Type B pancreatic cell (in vitro differentiated cells): Measurements from ENCODE around the genes MYF6, PPFIA2, METTL25, RASSF9 and C12orf50.

- PRO-cap, result no peak
Observed at GRCh38 chr12:77965979-77966397, 135.3 kb downstream of the NAV3 start.

- PRO-cap, result no peak
Observed at GRCh38 chr12:77998924-77999507, 168.3 kb downstream of the NAV3 start.

DNA sequence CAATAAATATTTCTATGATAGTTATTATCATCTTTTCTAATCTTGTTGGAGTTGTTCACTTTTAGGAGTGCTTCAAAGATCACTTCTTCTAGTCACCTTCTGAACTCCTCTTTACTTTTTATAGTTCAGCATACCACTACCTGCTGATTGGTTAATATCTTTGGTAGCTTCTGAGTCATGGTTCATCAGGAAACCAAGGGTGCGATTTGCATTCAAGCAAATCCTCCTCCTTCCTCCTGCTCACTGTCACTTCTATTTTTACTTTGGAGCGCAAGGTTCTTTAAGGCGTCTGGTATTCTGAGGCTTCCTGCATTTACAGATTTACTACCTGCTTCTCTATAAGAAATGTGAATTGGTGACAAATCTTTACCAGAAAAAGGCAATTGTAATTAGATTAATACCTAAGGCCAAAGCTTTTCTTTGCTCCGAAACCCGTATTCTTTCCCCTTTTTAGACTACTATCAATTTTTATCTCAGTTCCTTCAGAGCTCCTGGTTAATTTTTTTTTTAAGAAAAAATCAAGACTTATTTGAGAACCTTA is 24.1 kb downstream of the SYT1 start:
- PRO-cap, result no peak

DNA sequence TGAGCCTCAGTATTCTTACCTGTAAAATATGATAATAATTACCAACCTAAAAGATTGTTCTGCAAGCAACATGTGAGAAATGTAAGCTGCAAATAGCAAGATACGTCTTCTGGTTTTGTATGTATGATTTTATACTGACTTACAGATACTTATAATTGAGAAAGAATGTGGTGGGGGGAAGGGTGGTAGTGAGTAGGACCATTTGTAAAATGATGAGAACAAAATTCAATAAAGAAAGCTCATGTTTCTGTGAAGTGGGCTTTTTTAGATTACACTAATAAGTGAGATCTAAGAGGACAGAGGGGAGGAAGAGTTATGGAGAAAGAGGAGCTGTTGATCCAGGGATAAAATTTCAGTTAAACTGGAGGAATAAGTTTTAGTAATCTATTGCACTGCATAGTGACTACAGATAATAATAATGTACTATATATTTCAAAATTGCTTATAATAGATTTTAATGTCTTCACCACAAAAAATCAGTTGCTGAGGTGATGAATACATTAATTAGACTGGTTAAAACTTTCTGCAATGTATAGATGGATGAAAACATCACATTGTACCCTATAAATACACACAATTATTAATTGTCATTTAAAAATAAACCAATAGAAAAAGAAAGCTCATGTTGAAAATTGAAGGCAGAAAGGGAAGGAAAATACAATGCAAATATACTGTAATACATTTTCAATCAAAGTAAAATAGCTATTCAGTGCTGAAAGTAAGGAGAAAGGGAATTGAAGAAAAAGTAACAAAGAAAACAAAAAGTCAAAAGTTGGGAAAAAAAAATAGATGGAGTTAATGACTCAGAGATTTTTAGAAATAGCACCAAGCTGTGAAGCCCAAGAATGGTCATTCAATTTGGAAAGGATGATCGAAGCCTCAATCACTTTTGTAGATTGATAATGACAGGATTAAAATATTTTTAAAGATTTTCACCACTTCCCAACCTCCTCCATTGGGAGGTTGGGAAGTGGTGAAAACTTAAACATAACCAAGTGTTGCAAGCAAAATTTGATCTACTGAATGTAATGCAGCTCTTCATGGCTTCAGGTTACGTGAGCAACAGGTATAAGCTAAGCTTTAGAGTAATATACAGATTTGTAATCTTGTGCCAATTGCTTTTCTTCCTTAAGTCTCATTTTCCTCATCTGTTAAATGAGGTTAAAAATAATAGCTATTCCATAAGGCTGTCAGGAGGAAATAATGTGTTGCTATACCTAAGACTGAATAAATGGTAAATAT is 65.6 kb downstream of the SYT1 start:
- PRO-cap, result no peak

GRCh38 chr12:78977479-78977981 is 113.0 kb downstream of the SYT1 start:
- PRO-cap, result no peak

DNA sequence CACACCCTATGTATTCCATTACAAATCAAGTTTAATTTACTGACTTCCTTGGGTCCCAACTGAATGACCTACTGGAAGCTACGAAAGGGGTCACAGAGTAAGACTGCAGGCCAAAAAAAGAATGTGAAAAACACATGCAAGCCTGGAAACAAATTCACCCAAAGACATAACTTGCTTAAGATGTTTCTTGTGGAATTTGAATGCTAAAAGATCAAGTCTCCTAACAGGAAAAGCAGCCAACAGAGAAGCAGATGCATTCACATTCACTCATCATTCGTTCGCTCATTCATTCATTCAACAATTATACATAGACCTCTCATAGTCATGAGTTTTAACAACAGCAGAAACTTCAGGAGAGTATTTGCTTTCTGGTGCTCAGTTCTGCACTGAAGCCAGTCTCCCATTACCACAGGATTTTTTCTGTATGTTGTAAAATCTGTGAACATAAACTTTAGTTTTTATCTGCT is 132.7 kb downstream of the PAWR start:
- PRO-cap, result no peak

GRCh38 chr12:79797130-79797468 is 106.3 kb upstream of the PAWR start:
- PRO-cap, result no peak

DNA sequence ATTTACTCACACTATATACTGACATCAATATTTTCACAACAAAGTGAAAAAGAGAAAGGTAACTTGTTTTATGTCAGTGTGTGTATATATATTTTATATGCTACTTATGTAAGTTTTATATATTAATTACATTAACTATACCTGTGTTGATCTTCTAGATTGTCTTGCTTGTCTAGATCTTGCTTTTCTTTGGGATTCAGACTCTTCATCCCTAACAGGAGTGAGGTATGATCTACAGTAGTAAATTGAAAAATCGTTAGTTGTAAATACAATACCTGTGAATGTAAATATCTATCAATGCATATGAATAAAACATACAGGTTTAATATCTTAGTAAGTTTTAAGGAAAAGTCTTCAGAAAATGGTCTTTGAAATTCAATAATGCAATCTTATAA is 107.6 kb upstream of the PAWR start:
- PRO-cap, result no peak

DNA sequence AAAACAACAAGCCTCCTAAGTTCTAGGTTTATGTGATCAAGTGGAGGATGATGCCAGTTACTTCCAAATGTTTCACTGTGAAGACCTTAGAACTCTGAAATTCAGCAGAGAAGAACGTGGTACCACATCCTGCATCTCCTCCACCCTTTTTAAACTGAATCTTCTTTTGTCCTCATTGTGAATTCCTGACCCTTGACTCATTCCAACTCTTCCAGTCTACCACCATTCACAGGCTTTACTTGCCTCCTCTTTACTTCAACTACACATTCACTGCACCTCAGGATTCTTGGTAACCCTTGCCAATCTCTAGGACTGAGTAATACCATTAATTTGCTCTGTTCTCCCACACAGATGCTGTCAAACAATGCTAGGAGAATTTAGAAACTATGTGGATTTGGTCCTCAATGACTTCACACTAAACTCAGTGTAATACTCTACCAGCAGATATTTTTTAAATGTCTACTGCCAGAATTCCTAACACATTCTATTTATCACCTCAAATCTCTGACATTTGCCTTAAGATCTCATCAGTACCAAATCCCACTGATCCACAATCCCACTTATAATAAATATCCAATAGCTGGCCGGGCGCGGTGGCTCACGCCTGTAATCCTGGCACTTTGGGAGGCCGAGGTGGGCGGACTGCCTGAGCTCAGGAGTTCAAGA is 37.2 kb downstream of the PPP1R12A start:
- PRO-cap, result no peak

DNA sequence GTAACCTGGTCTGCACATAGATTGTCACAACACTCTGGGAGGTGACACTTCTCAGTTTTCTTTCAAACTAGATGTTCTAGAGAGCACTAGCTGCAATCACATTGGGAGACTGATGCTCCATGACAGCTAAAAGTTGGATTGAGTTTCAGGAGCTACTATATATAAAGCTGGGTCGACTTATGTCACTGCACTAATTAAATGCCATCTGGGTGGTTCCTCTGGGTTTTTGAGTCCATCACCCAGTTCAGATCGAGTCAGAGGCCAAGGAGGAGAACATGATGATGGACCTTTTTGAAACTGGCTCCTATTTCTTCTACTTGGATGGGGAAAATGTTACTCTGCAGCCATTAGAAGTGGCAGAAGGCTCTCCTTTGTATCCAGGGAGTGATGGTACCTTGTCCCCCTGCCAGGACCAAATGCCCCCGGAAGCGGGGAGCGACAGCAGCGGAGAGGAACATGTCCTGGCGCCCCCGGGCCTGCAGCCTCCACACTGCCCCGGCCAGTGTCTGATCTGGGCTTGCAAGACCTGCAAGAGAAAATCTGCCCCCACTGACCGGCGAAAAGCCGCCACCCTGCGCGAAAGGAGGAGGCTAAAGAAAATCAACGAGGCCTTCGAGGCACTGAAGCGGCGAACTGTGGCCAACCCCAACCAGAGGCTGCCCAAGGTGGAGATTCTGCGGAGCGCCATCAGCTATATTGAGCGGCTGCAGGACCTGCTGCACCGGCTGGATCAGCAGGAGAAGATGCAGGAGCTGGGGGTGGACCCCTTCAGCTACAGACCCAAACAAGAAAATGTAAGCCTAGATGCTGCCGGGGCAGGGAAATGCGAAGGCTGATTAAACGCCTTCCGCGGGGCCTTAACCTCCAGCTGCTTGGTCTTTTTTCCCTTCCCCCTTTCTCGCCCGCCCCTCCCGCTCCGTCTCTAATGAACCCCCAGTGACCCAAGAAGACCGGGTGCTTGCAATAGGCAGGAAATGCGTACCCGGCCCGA is at the start of gene MYF6:
Gene MYF6 (plus strand): TSS at position 190 of the 991 bp plus-strand sequence.
- PRO-cap, result no peak

GRCh38 chr12:80821464-80822141 is 104.9 kb downstream of the MYF5 start:
- PRO-cap, result no peak

DNA sequence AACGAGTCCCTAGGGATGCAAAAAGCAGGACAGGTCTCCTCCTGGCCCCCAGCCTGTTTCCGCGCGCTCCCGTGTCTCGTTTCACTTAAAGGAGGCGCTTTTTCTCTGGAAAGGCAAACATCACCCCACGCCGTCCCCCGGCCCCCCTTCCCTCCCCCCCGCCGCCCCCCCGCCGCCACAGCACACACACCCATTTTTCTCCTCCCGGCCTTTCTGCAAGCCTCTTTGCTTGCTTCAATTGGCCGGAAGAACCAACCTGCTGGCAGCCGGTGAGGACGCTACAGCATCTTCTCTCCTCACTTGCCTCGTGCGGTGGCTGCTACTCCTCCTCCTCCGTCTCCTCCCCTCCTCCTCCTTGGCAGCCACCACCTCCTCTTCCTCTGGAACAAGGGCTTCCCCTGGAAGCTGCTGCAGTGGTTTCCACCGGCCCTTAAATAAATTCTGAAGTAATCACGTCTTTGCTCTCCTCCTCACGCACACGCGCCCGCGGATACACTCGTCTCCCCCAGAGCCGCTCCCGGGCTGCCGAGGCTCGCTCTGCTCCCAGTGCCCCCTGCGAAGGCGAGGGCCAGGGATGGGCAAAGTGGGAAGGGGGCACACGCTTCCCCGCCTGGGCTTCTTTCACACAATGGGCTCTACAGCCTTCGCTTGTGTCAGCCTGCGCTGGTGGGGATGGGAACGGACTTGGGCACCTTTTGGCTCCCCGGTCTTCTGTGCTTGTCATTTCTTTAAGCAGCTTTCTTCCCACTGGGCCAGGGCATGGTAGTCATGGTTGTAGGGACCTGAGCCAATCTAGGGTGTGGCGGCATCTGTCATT is at the start of gene PPFIA2:
Gene PPFIA2 (minus strand): TSS at position 327 of the 817 bp plus-strand sequence.
- PRO-cap, result no peak

GRCh38 chr12:82358057-82359050 is at the start of gene METTL25:
METTL25 (plus strand) TSS chr12:82358529.
- PRO-cap, result bidirectional peak, plus-strand start at chr12:82358523, minus-strand start at chr12:82358387; bidirectional peak, plus-strand start at chr12:82358915, minus-strand start at chr12:82358750

DNA sequence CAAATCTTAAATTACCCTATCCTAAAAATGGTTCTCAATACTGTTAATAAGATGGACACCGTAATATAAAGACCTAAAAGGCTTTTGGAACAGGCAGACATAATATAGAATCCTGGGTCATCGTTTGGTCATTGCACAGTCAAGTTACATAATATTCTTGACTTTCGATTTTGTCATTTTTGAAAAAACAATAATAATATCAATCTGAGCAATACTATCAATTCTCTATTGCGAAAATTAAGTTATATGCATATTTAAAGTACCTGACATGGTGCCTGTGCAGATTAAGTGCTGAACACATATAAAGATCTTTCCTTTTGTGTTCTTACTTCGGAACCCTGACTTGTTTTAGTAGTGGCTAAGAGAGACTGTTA is 8.6 kb upstream of the TMTC2 start:
- PRO-cap, result no peak

DNA sequence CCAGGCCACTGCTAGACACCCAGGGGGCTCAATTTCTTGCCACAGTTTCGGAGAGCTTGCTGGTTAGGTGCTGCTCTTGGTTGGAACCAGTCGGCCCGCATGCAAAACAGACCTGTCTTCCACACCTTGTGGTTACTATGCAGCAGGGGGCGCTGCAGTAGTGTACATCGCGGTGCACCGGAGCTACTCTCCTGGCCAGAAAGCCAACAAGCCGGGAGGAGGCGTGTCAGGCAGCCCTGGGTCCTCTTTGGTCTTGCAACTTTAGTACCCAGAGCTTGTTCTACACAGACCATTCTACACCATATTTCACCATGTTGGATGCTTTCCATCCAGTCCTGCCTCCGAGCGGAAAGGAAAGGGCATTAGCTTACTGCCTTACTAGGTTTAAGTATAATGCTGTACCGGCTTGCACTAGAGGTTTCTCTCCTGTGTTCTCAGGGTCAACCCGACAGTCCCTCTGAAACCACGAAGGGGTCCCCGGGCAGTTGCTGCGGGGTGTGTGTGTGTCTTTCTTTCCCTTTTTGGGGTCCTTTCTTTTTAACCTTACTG is 908 bp upstream of the TMTC2 start:
- PRO-cap, result unidirectional peak, plus-strand start at position 198 of the sequence

GRCh38 chr12:85736191-85736521 is 100.1 kb downstream of the RASSF9 start:
- PRO-cap, result no peak

DNA sequence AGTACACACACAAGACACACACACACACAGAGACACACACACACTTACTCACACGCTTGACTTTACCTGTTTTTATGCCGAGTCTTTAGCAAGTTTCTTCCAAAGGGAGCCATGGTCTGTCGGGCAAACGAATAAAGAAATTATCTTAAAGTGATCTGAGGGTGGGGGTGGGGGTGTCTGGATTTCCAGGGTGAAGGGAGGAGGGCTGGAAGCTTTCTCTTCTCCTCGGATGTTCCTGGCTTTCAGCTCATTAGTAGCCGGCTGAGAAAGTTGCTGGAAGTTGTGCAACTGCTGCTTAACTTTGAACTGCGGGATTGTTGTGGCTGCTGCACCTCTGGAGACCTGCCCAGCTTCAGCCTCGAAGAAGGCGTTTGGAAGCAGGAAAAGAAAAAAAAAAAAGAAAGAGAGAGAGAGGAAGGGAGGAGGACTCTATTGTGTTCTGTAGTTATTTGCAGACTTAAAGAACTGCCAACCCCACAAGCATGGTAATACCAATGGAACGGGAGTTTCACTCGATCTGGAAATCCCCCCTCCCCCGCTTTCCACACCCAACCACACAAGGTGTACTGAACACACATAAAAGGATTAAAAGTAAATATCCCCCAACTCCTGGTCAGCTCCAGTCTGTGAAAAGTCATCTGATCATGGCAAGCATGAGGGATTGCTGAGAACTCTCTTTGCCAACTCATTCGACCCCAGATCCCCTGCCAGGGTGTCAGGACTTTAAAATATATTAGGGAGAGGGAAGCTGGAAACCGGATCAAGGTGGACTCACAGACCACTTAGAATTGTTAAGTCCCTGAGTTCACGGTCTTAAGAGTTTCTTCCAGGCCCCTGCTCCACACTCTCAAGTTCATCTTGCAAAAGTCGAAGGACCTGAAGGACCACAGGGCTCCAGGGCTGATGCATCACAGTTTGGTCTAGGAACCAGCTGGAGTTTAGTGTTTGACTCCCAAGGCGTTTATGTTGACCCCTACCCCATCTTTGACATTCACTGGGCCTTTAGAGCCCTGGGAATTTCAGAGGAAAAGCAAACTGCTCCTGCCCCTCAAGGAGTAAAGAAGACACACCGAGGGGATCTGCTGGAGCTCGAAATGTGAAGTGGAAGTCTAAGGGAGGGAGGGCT is at the start of gene RASSF9:
Gene RASSF9 (minus strand): TSS at position 321 of the 1,126 bp plus-strand sequence.
- PRO-cap, result no peak

DNA sequence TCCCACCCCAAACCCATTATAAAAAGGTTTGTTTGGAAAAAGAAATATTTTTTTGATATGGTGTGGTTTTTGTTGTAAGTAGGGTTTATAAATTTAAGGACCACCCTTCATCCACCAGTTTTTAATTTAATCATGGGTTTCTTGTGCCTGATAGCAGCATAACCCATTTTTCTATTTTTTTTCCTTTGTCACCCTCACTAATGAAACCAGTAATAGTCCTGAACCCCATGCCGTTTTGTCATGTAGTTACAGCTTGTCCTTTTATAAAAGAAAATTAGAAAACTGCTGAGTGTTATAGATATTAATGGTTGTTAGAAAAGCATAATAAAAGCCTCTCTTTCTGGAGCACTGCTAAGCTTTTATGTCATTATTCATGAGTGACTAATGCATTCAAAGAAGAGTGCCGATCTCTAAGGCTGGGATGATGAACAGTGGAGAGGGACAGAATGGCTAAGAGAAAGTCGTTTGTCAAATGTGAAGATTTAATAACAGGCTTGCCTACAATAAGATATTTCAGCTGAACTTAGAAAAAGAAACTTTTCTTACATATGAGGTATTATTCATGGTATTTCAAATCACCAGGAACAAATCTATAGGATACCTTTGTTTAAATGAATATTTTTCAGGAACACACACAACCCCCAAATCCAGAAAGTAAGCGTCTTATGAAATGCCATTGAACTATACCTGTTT is 121.7 kb downstream of the MGAT4C start:
- PRO-cap, result no peak

DNA sequence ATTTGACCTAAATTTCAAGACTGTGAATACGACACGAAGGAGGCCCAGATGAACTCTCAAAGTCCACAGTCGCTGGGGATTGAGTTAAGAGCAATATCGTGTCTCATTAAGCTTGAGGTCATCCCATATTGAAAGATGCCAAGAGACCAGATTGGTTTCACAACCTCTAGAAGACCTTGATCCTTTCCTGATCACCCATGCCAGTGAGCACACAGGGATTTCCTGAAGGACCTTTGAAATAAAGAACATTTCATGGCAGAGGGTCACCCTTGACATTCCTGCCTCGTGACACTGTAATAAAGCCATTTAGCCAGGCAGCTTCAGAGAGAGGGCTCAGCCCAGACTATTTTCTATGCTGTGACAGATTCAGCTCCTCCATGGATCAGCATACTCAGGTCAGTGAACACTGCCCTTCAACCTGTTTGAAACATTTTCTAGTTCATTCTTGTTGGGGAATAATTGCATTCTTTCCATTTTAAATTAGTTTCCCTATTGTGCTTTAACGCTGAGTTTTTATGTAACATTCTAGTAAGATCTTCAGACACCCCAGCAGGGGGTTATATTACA is 213.3 kb downstream of the C12orf50 start:
- PRO-cap, result no peak

DNA sequence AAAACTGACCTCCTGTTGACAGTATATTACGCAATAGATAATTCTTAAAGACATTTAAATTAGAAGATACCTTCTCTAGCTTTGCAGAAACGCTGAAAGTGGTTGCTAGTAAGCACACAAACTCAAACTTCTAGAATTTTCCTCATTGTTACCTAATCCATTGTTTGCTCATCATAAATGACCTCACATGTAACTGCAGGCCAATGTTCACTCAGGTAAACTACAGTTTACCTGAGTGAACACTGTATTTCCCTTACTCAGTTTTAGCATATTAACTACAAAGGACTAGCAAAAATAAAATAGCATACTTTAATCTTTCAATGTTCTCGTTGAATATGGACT is at the start of gene C12orf50:
Gene C12orf50 (minus strand): TSS at position 132 of the 342 bp plus-strand sequence.
- PRO-cap, result no peak